ENCODE results near the genes SPATA5, SPRY1 and ABHD18.

DNA sequence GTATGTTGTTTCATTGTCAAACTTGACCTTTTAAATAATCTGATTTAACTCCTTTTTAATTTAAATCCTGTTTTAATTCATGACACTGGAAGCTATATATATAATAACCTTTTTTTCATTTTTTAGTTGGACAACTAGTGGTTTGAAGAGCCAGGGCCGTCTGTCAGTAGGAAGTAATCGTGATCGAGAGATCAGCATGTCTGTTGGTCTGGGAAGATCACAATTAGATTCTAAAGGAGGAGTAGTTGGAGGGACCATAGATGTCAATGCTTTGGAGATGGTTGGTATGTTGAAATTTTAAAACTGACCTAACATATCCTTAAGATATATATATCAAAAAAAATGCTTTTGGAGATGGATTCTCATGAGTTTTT is 29.8 kb upstream of the ADAD1 start:
- RAMPAGE, long total RNA: no peak
- RRBS, 2 experiments: no CpG with 5 or more reads among the region's 3 CpGs
CAGE:
- cytosol, long polyA minus RNA: no peak
- cytosol, long polyA plus RNA: no peak
- long polyA plus RNA: no peak
- nucleolus, long total RNA: no peak
- nucleus, long polyA plus RNA: no peak
- nucleus, long total RNA: no peak

DNA sequence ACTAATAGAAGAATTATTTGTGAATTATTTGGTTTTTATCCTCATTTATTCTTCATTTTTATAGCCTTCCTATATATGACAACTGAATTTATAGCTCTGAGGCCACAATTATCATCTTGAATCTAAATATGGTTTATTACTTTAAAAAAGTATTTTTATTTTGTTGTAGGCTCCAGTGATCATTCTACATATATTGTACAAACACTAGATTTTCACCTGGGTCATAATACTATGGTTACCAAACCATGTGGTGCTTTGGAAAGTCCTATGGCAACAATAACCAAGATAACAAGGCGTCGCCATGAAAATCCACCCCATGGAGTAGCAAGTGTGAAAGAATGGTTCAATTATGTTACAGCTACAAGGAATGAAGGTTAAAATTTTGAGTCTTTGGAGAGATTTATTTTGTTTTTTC is 25.2 kb upstream of the ADAD1 start:
- RAMPAGE, long total RNA: no peak
- RRBS, 2 experiments: no CpG with 5 or more reads among the region's 2 CpGs
CAGE:
- cytosol, long polyA minus RNA: no peak
- cytosol, long polyA plus RNA: no peak
- long polyA plus RNA: no peak
- nucleolus, long total RNA: no peak
- nucleus, long polyA plus RNA: no peak
- nucleus, long total RNA: no peak

GRCh38 chr4:122379078-122379599 is 328 bp downstream of the ADAD1 start:
- RAMPAGE, long total RNA: no peak
- RRBS, 2 experiments: 81 to 94% methylated on average over 8 of the region's 40 CpGs
CAGE:
- cytosol, long polyA minus RNA: no peak
- cytosol, long polyA plus RNA: no peak
- long polyA plus RNA: no peak
- nucleolus, long total RNA: no peak
- nucleus, long polyA plus RNA: no peak
- nucleus, long total RNA: no peak

- RAMPAGE, long total RNA: no peak
- RRBS, 2 experiments: no CpG with 5 or more reads among the region's 9 CpGs
CAGE:
- cytosol, long polyA minus RNA: no peak
- cytosol, long polyA plus RNA: no peak
- long polyA plus RNA: no peak
- nucleolus, long total RNA: no peak
- nucleus, long polyA plus RNA: no peak
- nucleus, long total RNA: no peak
Observed at GRCh38 chr4:122688246-122688903, 44.1 kb upstream of the BBS12 start.

GRCh38 chr4:122700078-122700716 is 32.3 kb upstream of the BBS12 start:
- RAMPAGE, long total RNA: no peak
- RRBS, 2 experiments: 43% methylated on average over 2 of the region's 8 CpGs; no CpG with 5 or more reads in 1 of the 2 experiments
CAGE:
- cytosol, long polyA minus RNA: no peak
- cytosol, long polyA plus RNA: no peak
- long polyA plus RNA: no peak
- nucleolus, long total RNA: no peak
- nucleus, long polyA plus RNA: no peak
- nucleus, long total RNA: no peak

DNA sequence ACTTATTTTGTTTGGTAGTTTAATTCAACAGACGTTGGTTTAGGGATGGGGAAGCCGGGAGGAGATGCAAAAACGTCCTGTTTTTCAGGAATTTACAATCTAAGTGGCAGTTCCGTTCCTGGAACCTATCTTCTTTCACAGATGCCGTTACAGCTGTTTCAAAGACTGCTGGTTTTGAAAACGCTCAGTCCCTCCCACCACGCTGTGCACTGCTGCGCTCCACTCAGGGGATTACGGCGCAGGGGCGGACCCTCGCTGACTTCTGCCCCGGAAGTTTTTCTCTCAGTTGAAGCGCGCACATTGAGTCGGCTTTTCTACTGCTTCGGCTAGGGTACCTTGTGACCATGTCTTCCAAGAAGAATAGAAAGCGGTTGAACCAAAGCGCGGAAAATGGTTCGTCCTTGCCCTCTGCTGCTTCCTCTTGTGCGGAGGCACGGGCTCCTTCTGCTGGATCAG is at the start of gene SPATA5:
SPATA5 (plus strand) TSS at position 280 of the 456 bp plus-strand sequence.
- RAMPAGE, long total RNA: no peak
- RRBS, 2 experiments: 3% methylated on average over 5 of the region's 23 CpGs; no CpG with 5 or more reads in 1 of the 2 experiments
CAGE:
- cytosol, long polyA minus RNA: start-site peak on the minus strand centred at position 173 of the sequence, 7 bp wide, 53 reads; start-site peak on the plus strand centred at position 321 of the sequence, 8 bp wide, 62 reads
- cytosol, long polyA plus RNA: start-site peak on the minus strand centred at position 188 of the sequence, 105 bp wide, 55 and 17 reads in 2 replicates; start-site peak on the plus strand centred at position 295 of the sequence, 27 bp wide, 204 and 179 reads in 2 replicates
- long polyA plus RNA: start-site peak on the minus strand centred at position 157 of the sequence, 40 bp wide, 26 and 29 reads in 2 replicates; start-site peak on the plus strand centred at position 301 of the sequence, 43 bp wide, 266 and 224 reads in 2 replicates
- nucleolus, long total RNA: no peak
- nucleus, long polyA plus RNA: no peak
- nucleus, long total RNA: no peak

GRCh38 chr4:123396420-123397129 is at the start of gene SPRY1:
Gene SPRY1 (plus strand): TSS chr4:123396795.
- RAMPAGE, long total RNA: no peak
- RRBS, 2 experiments: 1 to 6% methylated on average over 4 of the region's 19 CpGs
CAGE:
- cytosol, long polyA minus RNA: no peak
- cytosol, long polyA plus RNA: no peak
- long polyA plus RNA: no peak
- nucleolus, long total RNA: no peak
- nucleus, long polyA plus RNA: no peak
- nucleus, long total RNA: no peak

DNA sequence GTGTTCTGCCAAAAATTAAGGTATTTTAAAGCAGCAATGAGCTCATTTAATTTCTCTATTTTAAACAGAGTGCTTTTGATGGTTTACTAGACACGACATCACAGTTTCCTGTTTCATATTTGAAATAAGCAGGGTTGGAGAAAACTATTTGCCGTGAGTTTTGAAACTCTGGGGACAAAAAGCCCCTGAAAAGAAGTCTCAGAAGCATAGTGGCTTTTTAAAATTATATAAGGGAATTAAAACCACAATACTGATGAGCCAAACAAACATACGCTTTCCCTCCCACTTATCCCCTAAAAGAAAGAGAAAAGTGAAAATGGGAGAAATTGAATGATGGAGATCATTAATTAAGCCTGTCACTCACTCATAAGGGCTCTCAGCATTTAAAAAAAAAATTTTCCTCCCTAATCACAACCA is 25.6 kb downstream of the SPRY1 start:
- RAMPAGE, long total RNA: no peak
- RRBS, 2 experiments: no CpG with 5 or more reads among the region's 3 CpGs
CAGE:
- cytosol, long polyA minus RNA: no peak
- cytosol, long polyA plus RNA: no peak
- long polyA plus RNA: no peak
- nucleolus, long total RNA: no peak
- nucleus, long polyA plus RNA: no peak
- nucleus, long total RNA: no peak

DNA sequence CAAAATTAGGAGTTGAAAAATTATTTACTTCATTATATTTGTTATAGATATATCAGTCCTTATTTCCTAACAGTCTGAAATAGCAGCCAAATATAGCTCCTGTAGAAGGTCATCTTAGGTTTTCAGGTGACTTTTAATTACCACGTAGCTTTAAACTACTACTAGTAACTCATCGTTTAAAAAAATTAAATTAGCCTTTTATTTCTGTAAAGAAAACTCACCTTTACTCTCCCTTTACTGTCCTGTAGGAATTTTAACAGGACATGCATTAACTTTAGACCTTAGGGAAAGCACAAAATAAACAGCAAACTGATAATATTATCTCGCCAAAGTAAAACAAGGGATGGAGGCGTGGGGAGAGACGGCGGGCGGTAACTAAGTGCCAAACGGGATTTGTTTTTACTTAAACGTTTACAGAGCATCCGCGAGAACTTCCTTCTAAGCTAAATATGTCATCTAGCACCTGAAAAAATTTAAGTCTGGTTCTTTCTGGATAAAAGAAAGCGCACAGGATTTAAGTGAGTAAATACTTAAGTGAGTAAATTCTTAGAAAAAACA is 108.3 kb downstream of the SPRY1 start:
- RAMPAGE, long total RNA: no peak
- RRBS, 2 experiments: no CpG with 5 or more reads among the region's 12 CpGs
CAGE:
- cytosol, long polyA minus RNA: no peak
- cytosol, long polyA plus RNA: no peak
- long polyA plus RNA: no peak
- nucleolus, long total RNA: no peak
- nucleus, long polyA plus RNA: no peak
- nucleus, long total RNA: no peak

- RAMPAGE, long total RNA: no peak
- RRBS, 2 experiments: no CpG with 5 or more reads among the region's 13 CpGs
CAGE:
- cytosol, long polyA minus RNA: no peak
- cytosol, long polyA plus RNA: no peak
- long polyA plus RNA: no peak
- nucleolus, long total RNA: no peak
- nucleus, long polyA plus RNA: no peak
- nucleus, long total RNA: no peak
Observed at GRCh38 chr4:123587571-123588579, 191.3 kb downstream of the SPRY1 start.

- RAMPAGE, long total RNA: no peak
- RRBS, 2 experiments: no CpG with 5 or more reads among the region's 8 CpGs
CAGE:
- cytosol, long polyA minus RNA: no peak
- cytosol, long polyA plus RNA: no peak
- long polyA plus RNA: no peak
- nucleolus, long total RNA: no peak
- nucleus, long polyA plus RNA: no peak
- nucleus, long total RNA: no peak
Observed at GRCh38 chr4:124670340-124670969, 42.1 kb downstream of the ANKRD50 start.

DNA sequence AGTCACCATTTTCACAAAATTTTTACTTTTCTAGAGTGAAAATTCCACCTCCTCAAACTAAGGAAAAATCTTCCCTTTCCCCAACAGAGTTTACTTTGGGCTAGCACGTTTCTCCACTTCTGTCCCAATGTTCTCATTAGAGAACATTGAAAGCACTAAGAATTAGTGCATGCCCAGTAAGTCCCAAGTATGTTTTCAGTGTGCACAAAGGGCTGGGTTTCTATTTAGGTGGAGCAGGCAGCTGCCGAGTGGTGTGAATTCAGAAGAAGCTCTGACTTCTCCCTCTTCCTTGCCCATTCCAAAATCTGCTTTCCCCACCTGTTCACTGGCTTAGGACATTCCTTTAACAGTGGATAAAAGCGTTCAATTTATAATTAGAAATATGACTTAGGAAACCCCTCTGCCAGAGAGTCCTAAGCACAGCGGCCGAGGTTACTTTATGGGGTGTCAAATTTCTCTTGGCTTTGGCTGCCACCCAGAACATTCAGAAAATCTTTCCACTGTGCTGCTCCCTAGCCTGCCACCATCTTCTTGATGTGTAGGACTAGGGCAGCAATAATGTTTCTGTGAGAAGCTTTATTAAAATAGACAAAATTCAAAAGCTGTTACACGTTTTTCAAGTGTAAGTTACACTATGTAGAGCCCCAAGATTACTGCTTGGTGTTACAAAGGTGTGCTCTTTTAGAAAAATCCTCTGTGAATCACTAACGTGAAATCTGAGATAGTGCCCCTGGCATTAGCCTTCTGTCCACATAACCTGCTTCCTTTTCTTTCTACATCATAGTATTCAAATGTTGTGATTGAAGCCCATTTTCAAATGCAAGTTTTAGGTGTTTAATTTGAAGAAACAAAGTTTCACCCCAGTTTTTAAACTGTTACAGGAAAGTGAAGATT is 191.6 kb upstream of the ANKRD50 start:
- RAMPAGE, long total RNA: no peak
- RRBS, 2 experiments: no CpG with 5 or more reads among the region's 7 CpGs
CAGE:
- cytosol, long polyA minus RNA: no peak
- cytosol, long polyA plus RNA: no peak
- long polyA plus RNA: no peak
- nucleolus, long total RNA: no peak
- nucleus, long polyA plus RNA: no peak
- nucleus, long total RNA: no peak

GRCh38 chr4:127783658-127783941 is 1.5 kb downstream of the HSPA4L start:
- RAMPAGE, long total RNA: no peak
- RRBS, 2 experiments: no CpG with 5 or more reads among the region's 4 CpGs
CAGE:
- cytosol, long polyA minus RNA: no peak
- cytosol, long polyA plus RNA: no peak
- long polyA plus RNA: no peak
- nucleolus, long total RNA: no peak
- nucleus, long polyA plus RNA: no peak
- nucleus, long total RNA: no peak

GRCh38 chr4:127964955-127965801 is at the start of gene ABHD18:
Gene ABHD18 (plus strand): TSS chr4:127965406.
- RAMPAGE, long total RNA: start-site peak on the minus strand at chr4:127965144-127965174, 149 and 173 reads in 2 replicates; start-site peak on the plus strand at chr4:127965453-127965471, 50 and 202 reads in 2 replicates
- RRBS, 2 experiments: 2% methylated on average over 32 to 38 of the region's 76 CpGs
CAGE:
- cytosol, long polyA minus RNA: start-site peak on the plus strand at chr4:127965367-127965413, 37 reads; start-site peak on the plus strand at chr4:127965470-127965534, 107 reads
- cytosol, long polyA plus RNA: start-site peak on the minus strand at chr4:127965144-127965176, 842 and 820 reads in 2 replicates
- long polyA plus RNA: start-site peak on the minus strand at chr4:127965143-127965173, 617 and 440 reads in 2 replicates; start-site peak on the plus strand at chr4:127965402-127965489, 99 and 151 reads in 2 replicates
- nucleolus, long total RNA: start-site peak on the minus strand at chr4:127965141-127965173, 1,270 reads
- nucleus, long polyA plus RNA: start-site peak on the minus strand at chr4:127965141-127965183, 2,824 and 2,147 reads in 2 replicates
- nucleus, long total RNA: start-site peak on the minus strand at chr4:127965144-127965148, 113 reads

DNA sequence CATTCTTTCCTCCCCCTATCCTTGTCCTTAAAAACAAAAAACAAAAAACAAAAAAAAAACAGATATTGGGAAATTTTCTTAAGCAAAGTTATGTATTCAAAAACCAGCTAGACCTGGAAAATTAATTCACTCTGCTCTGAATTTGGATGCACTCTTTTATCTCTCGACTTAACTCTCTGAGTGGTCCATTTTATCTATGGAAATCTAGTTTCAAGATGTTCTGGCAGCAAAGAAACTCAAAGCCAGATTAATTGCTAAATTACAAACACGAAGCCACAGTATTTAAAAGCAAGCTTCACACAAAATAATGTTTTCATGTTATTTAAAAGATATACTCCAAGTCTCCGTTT is 106.8 kb upstream of the PGRMC2 start:
- RAMPAGE, long total RNA: no peak
- RRBS, 2 experiments: no CpG with 5 or more reads among the region's 3 CpGs
CAGE:
- cytosol, long polyA minus RNA: no peak
- cytosol, long polyA plus RNA: no peak
- long polyA plus RNA: no peak
- nucleolus, long total RNA: no peak
- nucleus, long polyA plus RNA: no peak
- nucleus, long total RNA: no peak

DNA sequence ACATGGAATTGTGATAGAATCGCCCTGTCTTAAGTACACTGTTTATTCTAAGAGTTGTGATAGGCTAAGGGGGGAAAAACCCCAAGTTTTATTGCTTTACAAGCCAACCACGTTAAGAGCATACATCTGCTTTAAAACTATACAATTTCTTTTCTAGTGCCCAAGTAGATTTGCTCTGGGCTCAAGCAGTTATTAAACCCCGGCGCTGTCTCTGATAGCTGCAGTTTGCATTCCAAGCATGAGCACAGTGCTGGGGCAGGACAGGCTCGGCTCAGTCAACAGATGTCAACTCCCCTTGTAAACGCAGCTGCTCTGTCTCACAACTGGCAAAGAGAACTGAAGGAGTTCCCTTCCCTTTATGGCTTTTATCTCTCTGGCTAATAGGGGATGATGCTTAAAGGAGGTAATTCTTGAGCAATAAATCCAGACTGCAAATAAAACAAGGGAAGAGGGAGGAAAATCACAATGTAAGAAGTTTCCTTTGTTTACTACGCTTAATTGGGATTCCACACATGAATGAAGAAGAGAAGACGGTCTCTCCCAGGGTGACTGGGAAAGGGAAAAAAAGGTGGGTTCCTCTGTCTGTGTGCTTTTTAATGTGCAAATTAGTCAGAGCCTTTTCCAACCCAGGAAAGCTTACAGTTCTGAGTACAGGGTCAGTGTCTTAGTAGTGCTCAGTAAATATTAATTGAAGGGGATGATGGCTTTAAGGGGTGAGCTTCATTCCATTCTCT is 155.9 kb upstream of the JADE1 start:
- RAMPAGE, long total RNA: no peak
- RRBS, 2 experiments: no CpG with 5 or more reads among the region's 8 CpGs
CAGE:
- cytosol, long polyA minus RNA: no peak
- cytosol, long polyA plus RNA: no peak
- long polyA plus RNA: no peak
- nucleolus, long total RNA: no peak
- nucleus, long polyA plus RNA: no peak
- nucleus, long total RNA: no peak

GRCh38 chr4:133147732-133148286 is 1.3 kb upstream of the PCDH10 start:
- RAMPAGE, long total RNA: no peak
- RRBS, 2 experiments: no CpG with 5 or more reads among the region's 30 CpGs
CAGE:
- cytosol, long polyA minus RNA: no peak
- cytosol, long polyA plus RNA: no peak
- long polyA plus RNA: no peak
- nucleolus, long total RNA: no peak
- nucleus, long polyA plus RNA: no peak
- nucleus, long total RNA: no peak

DNA sequence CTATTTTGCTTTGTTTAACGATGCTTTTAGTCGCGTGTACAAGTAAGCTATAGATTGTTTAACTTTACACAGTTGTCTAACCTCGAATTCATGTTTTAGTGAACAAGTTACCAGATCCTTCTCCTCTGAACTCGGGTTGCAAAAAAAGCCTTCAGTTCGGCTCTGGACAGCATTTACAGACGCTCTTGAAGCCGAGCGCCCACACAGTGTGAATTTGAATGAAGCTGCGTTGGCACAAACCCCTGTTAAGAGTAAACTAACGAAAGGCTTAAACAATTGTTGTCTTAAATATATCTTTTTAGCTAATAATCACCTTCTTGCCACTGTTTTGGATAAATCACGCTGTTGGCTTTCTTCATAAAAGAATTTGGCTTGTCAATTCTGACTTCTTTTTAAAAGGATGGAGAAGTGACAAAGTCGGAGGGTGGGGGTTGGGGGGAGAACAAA is 4.1 kb downstream of the PCDH10 start:
- RAMPAGE, long total RNA: no peak
- RRBS, 2 experiments: no CpG with 5 or more reads among the region's 13 CpGs
CAGE:
- cytosol, long polyA minus RNA: no peak
- cytosol, long polyA plus RNA: no peak
- long polyA plus RNA: no peak
- nucleolus, long total RNA: no peak
- nucleus, long polyA plus RNA: no peak
- nucleus, long total RNA: no peak

GRCh38 chr4:134200814-134201239 is 762 bp downstream of the PABPC4L start:
- RAMPAGE, long total RNA: no peak
- RRBS, 2 experiments: no CpG with 5 or more reads among the region's 12 CpGs
CAGE:
- cytosol, long polyA minus RNA: no peak
- cytosol, long polyA plus RNA: no peak
- long polyA plus RNA: no peak
- nucleolus, long total RNA: no peak
- nucleus, long polyA plus RNA: no peak
- nucleus, long total RNA: no peak

GRCh38 chr4:136393604-136393956 is 1138.7 kb downstream of the PCDH18 start:
- RAMPAGE, long total RNA: no peak
CAGE:
- cytosol, long polyA minus RNA: no peak
- cytosol, long polyA plus RNA: no peak
- long polyA plus RNA: no peak
- nucleolus, long total RNA: no peak
- nucleus, long polyA plus RNA: no peak
- nucleus, long total RNA: no peak

All from GM12878 (cell line).